UCH-1 (cell line): ENCODE measurements around the genes SCIN and DGKB.

- RRBS: 3% methylated on average over 14 of the region's 52 CpGs
These were observed at the start of gene SCIN for GRCh38 chr7:12569942-12570960. Gene SCIN (plus strand): TSS chr7:12570720.

- RRBS: no CpG with 5 or more reads among the region's 6 CpGs
These were observed 139.4 kb downstream of the ETV1 start for GRCh38 chr7:13850005-13850448.

GRCh38 chr7:14313120-14313555 is 323.7 kb upstream of the ETV1 start:
- RRBS: no CpG with 5 or more reads among the region's 21 CpGs

DNA sequence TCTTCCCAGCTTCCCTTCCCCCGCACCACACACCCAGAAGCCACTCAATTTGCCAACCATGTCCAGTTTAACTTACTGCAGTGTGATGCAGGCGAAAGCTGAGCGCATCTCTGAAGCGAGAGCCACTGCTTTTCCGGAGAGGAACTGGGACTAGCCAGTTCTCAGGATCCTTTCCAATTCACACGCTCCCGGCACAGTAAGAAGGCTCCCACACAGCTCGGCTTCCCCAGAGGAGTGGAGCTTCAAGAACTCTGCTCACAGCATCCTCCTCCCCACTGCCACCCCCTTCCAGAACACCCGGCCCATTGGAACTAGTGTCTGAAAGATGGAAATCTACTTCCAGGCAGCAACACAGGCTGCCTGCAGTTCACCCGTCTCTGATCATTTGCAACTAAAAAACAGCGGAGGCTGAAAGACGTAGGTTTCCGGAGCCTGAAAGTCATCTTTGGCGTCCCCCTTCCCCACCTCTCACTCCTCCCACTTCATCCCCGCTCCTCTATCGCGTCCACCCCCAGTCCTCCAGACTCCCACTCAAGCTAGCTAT is at the start of gene DGKB:
DGKB (minus strand) TSS at position 236 of the 544 bp plus-strand sequence.
- RRBS: 8% methylated on average over 4 of the region's 17 CpGs

- RRBS: no CpG with 5 or more reads among the region's 5 CpGs
These were observed 39.6 kb upstream of the DGKB start for GRCh38 chr7:14942064-14942550.

GRCh38 chr7:15464098-15464310 is 97.8 kb downstream of the AGMO start:
- RRBS: no CpG with 5 or more reads among the region's 1 CpG

DNA sequence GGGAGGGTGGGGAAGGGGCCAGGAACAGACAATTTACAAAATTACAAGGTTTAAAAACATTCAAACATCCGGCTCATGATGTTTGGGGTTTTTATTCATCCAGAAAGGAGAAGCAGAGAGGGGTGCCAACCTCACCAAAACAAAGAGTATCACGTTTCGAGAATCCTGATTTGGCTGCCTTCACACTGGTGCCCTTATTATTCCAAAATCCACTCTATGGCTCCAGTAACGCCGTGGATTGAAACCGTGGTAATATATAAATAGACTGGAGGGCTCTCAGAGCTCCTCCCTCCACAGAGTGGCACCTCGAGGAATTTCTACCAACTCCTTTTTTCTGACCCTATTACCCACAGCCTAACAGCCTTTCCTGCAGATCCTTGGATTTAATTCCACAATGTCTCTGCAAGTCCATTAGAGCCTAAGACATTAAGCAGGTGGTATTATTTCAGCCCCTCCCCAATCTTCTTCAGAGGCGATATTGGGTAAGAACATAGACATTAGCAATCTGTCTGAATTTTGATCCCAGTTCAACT is 353.6 kb downstream of the CRPPA start:
- RRBS: no CpG with 5 or more reads among the region's 8 CpGs

DNA sequence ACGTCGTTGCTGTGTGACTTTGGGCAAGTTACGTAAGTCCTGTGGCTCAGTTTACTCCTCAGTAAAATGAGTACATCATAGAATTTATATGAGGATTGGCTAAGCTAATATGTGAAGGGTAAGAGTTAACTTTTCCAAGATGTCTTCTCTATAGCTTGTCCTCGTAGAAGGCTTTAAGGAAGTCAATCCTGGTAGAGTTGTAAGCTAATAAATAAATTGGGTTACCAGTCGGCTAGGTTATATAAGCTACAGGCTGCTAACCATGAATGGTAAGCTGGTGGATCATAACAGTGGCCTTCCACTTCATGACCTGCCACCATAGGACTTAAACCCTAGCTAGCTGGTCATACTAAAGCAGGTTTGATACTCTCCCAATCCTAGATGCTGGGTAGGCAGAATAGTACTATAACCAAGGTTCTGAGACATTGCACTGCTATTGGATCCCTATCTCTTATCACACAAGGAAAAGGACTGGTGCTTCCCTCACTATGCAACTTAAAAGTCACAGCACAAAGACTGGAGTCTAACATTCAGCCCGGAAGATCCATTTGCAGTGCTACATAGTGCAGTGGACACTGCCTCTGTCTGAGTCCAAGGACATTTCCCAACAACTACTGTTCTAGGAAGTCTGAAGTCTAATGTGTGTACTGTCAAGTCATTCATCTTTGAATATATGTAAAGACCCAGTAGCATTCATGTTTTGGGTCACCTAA is 156.3 kb downstream of the CRPPA start:
- RRBS: no CpG with 5 or more reads among the region's 6 CpGs

DNA sequence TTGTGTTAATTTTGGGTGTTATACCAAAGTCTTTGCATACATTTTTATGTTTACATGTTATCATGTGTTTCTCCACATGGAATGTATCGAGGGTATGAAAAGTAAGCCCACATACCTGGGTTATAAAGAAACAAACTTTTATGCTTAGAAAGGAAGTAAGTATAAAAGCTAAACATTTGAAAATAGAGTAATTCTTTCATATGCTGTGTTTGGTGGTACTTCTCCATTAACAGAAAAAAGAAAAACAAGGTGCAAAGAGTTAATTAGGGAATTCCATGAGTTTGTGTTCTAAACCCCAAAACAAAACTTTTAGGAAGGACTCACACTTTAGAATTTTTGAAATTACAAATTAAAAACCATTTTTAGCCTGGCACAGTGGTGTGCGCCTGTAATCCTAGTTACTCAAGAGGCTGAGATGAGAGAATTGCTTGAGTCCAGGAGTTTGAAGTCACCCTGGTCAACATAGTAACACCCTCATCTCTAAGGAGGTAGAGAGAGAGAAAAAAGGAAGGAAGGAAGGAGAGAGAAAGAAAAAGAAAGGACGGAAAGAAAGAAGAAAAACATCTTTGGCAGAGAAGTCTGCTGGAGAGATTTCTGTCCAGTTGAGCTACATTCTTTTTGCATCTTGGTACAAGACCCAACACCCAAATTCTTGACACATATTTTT is 16.4 kb downstream of the BZW2 start:
- RRBS: no CpG with 5 or more reads among the region's 3 CpGs

DNA sequence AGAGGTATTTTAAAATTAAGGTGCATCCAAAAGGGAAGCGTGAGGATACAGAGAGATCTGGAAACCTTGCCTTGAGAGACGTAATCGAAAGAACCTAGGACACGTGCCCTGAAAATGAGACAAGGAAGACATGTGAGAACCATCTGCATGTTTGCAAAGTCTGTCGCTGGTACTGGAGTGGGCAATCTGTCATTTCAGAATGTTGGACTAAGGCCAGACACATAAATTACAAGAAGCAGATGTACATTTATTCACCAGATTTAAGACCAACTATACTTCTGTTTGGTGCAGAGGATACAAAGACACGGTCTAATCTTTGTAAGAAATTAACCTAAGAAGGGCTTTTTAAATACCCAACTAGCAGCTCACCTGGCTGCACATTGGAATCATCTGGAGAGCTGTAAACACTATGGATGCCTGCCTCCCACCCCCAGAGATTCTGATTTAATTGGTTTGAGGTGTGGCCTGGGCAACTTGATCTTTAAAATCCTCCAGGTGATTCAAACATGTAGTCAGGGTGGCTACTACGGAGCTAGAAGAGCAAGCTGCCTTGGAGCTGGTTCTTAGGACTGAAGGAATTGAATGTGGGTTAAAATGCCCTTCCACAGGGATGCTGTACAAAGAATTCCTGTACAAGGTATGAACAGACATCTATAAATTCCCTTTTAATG is 9.0 kb downstream of the AGR2 start:
- RRBS: no CpG with 5 or more reads among the region's 7 CpGs

DNA sequence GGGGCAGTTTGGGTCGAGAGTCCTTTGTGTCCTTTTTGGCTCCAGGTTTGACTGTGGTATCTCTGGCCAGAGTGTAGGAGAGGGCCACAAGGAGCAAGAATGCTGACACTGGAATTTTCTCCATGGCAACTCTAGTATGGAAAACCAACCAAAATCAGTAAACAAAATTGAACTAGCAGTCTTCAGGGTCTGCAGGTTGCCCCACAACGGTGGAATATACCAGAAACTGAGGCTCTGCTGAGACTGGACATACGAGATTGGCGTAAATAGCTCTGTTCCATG is 3.2 kb downstream of the AGR2 start:
- RRBS: no CpG with 5 or more reads among the region's 4 CpGs

GRCh38 chr7:17033255-17033594 is 151.4 kb upstream of the AGR3 start:
- RRBS: no CpG with 5 or more reads among the region's 4 CpGs

DNA sequence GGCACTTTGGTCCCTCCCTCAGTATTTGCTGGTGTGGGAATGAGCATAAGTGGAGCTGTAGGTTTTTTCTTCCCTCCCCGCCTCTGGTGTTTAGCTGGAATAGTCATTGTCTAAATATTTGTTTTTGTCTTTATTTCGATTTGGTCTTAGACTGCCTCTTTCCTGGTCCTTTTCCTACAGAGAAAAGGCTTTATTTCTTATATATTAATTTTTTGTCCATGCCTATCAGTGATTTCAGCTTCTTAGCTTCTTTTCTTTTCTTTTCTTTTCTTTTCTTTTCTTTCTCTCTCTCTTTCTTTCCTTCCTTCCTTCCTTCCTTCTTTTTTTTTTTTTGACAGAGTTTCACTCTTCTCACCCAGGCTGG is 203.5 kb upstream of the AGR3 start:
- RRBS: no CpG with 5 or more reads among the region's 2 CpGs

- RRBS: no CpG with 5 or more reads among the region's 1 CpG
These were observed 9.8 kb downstream of the AHR start for GRCh38 chr7:17308072-17308846.

GRCh38 chr7:17333038-17334168 is 35.0 kb downstream of the AHR start:
- RRBS: no CpG with 5 or more reads among the region's 5 CpGs

DNA sequence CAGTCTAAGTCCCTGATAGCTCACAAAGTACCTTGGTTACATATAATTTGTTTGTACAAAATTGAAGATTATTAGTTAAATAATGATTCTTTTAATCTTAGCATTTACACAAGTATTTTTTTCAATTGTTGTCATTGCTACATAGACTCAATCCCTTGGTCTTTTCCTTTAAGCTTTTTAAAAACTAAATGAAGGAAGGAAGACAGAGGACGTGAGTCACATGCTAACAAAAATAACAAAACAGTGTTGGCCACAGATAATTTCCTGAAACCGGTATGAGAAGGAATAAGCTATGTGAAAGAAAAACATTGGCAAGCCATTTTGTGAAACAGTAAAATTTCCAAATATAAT is 222.9 kb downstream of the AHR start:
- RRBS: no CpG with 5 or more reads among the region's 2 CpGs

GRCh38 chr7:17941201-17941690 is 952 bp upstream of the SNX13 start:
- RRBS: no CpG with 5 or more reads among the region's 3 CpGs

- RRBS: no CpG with 5 or more reads among the region's 23 CpGs
These were observed 58.4 kb upstream of the PRPS1L1 start for GRCh38 chr7:18086060-18086419.

DNA sequence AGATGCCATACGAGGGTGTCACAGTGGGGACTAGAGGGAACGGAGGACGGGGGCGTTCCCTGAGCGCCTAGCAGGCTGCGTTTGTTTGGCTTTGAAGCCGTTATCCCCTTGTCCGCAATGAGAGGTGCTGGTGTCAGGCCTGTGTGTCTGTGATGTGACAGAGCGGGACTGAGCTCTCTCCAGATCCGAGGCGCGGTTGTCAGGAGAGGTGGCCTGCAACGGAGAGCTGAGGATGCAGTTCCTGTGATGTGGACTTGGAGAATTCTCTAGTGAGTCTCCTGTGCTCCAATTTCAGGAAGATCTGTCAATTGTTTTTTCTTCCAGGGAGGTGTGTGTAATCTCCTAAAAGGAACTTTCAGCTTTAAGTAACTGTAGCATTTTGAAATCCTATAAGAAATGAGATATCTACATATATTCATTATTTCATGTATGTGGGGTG is 60.1 kb upstream of the PRPS1L1 start:
- RRBS: no CpG with 5 or more reads among the region's 13 CpGs